HEK293 (cell line): Measurements from ENCODE around the genes MEGF6, TP73 and RPL22.

- PRO-cap, result no peak
- RRBS, 2 experiments, result 79 to 87% methylated on average over 6 of the region's 25 CpGs
Measured at GRCh38 chr1:3480216-3480744, 25.8 kb downstream of the ARHGEF16 start.

DNA sequence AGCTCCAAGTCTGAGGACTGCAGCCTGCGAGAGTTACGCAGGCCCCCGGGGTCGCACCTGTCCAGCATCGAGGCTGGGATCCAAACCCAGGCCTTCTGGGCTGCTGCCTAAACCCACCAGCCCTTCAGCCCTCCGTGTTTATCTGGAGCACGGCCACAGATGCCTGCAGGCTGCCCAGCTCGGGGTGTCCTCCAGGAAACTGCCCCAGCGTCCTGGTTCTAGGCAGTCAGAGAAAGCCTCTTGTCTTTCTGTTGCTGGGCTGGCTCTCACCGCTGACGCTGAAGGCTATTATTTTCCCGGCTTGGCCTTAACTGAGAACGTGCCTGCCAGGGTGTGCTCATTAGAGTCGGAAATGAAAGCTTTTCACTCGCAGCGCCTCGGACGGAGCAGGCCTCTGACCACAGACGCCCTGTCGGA, 71.4 kb downstream of the MEGF6 start:
- PRO-cap, result no peak
- RRBS, 2 experiments, result 84 to 96% methylated on average over 3 of the region's 20 CpGs

DNA sequence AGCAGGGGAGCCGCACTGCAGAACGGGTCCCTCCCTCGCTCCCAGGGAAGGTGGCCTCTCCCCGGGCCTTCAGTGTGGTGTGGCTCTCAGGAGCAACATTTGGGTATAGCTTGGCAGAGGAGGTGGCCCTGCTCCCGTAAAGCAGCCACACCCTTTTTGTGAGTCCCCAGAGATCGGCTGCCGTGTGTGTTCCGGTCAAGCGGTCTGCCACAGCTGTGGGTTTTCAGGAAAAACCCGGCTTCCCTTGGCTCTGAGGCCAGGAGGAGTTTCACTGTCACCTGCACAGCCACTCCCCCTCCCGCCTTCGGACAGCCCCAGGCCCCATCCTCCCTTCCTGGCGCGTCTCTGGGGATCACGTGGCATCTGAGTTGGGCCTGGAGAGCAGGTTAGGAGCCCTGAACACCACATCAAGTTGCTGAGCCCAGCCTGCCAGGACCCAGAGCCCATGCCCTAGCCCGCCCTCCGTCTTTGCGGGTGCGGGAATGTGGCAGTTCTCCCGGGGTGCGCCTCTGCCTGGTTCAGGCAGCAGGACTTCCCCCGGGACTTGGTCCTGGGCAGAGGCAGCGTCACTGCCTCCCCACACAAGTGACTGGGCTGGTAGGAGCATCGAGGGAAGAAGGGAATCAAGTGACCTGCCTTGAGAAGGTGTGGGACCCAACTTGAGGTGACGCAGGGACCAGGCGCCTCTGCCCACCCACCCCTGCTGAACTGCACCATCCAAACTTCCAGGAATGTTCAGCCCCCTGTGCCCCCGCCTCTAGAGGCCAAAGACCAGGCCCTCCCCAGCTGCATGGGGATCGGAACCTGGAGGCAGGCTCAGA, 63.8 kb downstream of the MEGF6 start:
- PRO-cap, result no peak
- RRBS, 2 experiments, result 70 to 80% methylated on average over 5 to 7 of the region's 28 CpGs

DNA sequence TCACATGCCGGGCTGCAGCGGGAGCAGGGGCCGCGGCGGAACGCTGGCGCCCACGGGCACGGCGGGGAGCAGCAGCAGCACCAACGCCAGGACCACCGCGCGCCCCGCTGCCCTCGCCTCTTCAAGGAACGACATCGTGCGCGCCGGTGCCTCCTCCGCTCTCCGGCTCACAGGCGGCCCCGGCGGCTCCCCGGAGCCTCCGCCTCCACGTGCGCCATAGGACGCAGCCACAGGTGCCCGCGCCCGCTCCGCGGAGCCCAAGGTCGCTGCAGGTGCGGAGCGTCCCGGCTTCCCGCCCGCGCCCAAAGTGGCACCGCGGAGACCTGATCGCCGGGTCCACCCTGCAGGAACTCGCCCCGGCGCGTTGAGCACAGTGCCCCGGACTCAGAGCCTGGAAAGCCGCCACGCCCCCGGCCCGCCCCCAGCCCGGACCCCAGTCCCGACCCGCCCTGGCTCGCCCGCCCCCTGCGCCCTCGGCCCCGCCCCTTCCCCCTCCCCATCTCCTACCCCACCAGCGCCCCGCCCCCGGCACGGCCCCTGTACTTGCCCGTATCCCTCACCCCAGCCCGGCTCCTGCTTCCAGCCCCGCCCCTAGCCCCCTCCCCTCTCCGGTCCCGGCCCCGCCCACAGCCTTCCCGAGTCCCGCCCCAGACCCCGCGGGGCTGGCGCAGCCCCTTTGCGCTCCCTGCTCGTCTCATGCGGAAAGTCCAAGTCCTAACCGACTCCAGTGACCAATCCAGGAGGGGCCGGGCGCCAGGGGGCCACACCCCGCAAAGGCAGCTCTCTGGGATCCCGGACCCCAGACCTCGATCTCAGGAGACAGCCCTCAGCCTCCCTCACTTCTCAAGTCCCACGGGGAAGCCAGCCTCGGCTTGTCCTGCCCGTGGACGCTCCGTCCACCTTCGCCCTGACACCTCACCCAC, at the start of gene MEGF6:
MEGF6 (minus strand) TSS at position 375 of the 923 bp plus-strand sequence.
- PRO-cap, result bidirectional peak, plus-strand start at position 692 of the sequence, minus-strand start at position 384 of the sequence
- RRBS, 2 experiments, result 4 to 5% methylated on average over 31 to 32 of the region's 94 CpGs

DNA sequence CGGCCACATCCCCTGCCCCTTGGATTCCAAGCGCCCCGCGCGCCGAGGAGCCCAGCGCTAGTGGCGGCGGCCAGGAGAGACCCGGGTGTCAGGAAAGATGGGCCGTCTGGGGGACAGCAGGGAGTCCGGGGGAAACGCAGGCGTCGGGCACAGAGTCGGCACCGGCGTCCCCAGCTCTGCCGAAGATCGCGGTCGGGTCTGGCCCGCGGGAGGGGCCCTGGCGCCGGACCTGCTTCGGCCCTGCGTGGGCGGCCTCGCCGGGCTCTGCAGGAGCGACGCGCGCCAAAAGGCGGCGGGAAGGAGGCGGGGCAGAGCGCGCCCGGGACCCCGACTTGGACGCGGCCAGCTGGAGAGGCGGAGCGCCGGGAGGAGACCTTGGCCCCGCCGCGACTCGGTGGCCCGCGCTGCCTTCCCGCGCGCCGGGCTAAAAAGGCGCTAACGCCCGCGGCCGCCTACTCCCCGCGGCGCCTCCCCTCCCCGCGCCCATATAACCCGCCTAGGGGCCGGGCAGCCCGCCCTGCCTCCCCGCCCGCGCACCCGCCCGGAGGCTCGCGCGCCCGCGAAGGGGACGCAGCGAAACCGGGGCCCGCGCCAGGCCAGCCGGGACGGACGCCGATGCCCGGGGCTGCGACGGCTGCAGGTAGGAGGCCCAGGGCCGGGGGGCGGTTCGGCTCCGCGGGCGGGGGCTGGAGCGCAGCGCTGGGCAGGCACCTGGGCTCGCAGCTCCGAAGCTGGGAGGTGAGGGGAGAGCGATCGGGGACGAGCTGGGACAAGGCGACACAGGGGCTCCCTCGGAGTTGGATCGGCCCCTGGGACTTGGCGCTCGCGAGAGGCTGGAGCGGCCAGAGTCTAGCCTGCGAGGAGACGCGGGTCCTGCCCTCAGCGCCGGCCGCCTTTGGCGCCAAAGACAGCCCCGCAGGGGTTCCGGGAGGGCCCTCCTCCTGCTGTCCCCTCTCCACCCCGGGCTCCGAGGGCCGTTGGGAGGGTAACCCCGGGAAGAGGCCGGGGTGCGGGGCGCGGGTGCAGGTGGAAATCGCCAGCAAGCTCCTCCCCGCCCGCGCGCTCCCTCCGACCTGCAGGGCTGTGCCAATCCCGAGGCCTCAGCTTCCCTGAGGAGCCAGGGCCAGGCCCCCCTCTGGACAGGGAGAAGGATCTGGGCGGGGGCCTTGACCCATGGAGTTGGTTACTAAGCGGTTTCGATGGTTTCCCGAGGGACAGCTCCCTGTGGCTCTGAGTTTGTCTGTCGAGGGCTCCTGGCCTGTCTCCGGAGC, at the start of gene TP73:
TP73 (plus strand) TSS at position 515 of the 1,271 bp plus-strand sequence.
- PRO-cap, result bidirectional peak, plus-strand start at position 311 of the sequence, minus-strand start at position 431 of the sequence
- RRBS, 2 experiments, result 2 to 4% methylated on average over 72 of the region's 142 CpGs

DNA sequence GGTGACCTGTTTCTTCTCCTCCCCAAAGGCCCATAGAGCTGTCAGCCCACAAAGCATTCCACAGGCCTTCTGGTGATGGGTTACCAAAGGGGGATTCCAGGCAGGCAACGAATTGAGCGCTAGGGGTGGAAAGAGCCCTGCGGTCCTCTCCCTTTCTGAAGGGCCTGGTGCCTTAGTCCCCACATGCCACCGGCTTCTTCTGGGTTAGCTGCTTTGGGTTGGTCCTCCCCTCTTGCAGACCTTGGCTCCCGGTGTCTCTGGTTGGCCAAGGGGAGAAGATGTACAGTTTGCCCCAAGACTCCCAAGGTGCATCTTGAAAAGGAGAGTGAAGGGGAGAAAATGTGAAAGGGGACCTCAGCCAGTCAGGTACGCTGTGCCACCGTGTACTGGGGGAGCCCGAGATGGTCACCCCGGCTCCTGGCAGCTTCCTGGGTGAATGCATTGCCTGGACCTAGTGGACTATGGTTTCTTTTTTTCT, 627 bp downstream of the CCDC27 start:
- PRO-cap, result no peak
- RRBS, 2 experiments, result 93 to 95% methylated on average over 2 of the region's 9 CpGs

GRCh38 chr1:3778790-3779766, 6.5 kb downstream of the SMIM1 start:
- PRO-cap, result no peak
- RRBS, 2 experiments, result 52 to 81% methylated on average over 1 of the region's 27 CpGs

DNA sequence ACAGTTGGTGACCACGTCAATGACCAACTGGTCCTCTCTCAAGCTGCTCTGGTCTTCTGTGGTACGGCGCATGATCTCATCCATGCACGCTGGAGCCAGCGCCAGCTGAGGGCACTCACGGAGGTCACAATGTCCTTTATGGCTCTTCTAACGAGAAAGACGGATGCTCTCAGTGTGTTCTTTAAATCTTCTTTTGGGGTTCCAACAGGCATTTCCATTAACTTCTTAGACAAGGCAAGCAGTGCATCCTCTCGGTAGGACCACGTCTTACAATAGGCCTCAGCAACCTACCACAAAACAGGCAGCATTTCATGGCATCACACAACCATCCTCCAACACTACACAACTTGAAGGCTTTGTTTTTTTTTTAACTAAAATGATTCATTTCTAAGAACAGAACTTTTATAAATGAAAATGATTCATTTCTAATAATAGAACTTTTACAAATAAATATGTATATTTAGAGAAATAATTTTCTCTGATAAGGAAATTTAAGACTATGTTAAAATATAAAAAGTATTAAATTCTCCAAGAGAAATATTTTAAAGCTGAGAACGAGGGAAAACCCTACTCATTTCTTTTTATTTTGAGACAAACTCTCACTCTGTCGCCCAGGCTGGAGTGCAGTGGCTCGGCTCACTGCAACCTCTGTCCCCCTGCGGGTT, 22.1 kb downstream of the CEP104 start:
- PRO-cap, result no peak
- RRBS, 2 experiments, result no CpG with 5 or more reads among the region's 14 CpGs

DNA sequence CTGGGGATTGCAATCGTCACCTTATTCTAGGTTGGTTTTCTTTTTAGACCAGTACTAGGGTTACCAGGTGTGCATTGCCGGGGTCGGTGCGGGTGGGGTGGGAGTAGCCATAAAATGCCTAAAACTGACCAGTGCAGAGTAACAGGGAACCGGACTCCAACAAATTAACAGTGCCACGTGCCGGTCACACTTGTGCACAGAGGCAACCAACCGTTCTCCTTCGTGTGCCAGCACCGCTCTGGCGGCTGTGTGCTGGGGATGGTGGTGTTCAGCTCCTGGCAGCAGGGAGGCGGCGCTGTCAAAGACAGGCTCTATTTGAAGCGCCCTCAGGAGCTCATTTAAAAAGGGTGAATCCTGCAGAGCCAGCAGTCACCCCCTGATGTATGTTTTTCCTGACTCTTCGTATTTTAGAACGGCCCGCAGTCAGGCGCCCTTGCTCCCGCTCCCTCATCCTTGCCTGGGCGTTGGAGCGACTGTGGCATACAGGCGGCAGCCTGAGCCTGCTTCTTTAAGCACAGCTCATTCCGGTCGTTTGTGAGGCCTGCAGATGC, 912 bp downstream of the DFFB start:
- PRO-cap, result unidirectional peak, minus-strand start at position 240 of the sequence
- RRBS, 2 experiments, result 64 to 82% methylated on average over 6 of the region's 24 CpGs

GRCh38 chr1:3890443-3890854, 9.6 kb downstream of the C1orf174 start:
- PRO-cap, result no peak
- RRBS, 2 experiments, result no CpG with 5 or more reads among the region's 14 CpGs

DNA sequence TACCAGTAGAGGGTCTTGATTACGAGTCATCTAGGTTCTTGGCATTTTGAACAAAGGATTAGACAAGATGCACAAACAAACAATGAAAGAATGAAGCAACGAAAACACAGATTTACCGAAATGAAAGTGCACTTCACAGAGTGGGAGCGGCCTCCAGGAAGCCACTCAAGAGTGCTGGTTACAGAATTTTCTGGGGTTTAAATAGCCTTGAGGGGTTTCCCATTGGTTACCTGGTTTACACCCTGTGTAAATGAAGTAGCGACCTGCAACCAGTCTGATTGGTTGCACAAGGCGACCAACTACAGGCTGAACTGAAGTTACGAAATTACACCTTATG, 22.0 kb upstream of the C1orf174 start:
- PRO-cap, result no peak
- RRBS, 2 experiments, result no CpG with 5 or more reads among the region's 7 CpGs

DNA sequence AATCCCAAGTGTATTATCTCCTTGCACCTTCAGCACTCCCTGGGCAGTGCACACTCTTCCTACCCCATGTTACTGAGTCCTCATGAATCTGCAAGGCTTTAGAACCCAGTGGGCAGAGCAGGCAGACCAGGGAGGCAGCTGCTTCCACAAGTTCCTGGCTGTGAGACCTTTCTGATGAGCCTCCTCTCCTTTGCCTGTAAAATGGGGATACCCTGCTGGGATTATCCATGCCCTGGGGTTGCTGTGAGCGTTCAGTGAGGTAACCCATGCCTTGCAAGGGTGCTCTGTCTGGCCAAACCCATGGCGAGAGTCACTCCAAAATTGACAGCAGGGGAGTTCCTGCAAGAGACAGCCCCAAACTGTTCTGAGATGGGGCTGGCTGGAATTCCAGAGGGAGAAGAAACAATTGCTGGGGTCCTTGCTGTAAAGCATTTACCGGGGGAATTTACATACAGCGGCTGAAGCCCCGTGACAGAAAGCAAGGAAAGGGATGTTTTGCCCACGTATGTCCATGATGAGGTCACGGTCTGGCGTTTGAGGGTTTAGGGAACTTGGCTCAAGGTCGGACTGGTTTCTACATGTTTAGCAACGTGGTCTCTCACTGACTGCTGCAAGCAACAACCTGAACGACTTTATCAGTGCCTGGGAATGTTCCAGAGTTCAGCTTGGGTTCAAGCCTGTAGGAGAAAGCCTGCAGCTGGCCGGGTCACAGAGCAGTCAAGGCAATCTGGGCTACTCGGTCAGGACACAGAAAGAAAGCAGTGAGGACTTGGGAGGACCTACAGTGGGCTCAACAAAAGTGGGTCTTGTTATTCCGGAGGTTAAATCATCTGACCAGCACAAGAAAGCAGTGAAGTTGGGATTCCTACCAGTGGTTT, 323.1 kb downstream of the AJAP1 start:
- PRO-cap, result no peak
- RRBS, 2 experiments, result 11% methylated on average over 1 of the region's 14 CpGs; no CpG with 5 or more reads in 1 of the 2 experiments

- PRO-cap, result no peak
- RRBS, 2 experiments, result 76% methylated on average over 5 of the region's 38 CpGs; no CpG with 5 or more reads in 1 of the 2 experiments
Measured at GRCh38 chr1:5874570-5875260, 117.5 kb downstream of the NPHP4 start.

DNA sequence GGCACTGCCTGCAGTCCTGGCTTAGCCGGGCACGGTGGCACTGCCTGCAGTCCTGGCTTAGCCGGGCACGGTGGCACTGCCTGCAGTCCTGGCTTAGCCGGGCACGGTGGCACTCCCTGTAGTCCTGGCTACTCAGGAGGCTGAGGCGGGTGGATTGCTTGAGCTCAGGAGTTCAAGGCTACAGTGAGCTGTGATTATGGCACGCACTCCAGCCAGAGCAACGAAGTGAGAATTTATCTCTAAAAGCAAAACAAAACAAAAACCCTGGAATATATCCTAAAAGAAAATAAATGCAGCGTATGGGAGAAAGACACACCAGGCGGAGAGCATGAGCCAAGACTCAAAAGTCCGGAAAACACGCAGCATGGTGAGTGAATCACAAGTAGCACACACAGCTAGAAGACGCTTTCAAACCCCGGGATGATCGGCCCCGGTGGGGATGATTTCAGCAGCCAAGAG, 69.4 kb downstream of the NPHP4 start:
- PRO-cap, result no peak
- RRBS, 2 experiments, result 93 to 95% methylated on average over 4 of the region's 17 CpGs

- PRO-cap, result no peak
- RRBS, 2 experiments, result no CpG with 5 or more reads among the region's 14 CpGs
Measured at GRCh38 chr1:5994736-5995105, 2.5 kb upstream of the NPHP4 start.

GRCh38 chr1:6014095-6014958, 22.1 kb upstream of the NPHP4 start:
- PRO-cap, result no peak
- RRBS, 2 experiments, result no CpG with 5 or more reads among the region's 21 CpGs

DNA sequence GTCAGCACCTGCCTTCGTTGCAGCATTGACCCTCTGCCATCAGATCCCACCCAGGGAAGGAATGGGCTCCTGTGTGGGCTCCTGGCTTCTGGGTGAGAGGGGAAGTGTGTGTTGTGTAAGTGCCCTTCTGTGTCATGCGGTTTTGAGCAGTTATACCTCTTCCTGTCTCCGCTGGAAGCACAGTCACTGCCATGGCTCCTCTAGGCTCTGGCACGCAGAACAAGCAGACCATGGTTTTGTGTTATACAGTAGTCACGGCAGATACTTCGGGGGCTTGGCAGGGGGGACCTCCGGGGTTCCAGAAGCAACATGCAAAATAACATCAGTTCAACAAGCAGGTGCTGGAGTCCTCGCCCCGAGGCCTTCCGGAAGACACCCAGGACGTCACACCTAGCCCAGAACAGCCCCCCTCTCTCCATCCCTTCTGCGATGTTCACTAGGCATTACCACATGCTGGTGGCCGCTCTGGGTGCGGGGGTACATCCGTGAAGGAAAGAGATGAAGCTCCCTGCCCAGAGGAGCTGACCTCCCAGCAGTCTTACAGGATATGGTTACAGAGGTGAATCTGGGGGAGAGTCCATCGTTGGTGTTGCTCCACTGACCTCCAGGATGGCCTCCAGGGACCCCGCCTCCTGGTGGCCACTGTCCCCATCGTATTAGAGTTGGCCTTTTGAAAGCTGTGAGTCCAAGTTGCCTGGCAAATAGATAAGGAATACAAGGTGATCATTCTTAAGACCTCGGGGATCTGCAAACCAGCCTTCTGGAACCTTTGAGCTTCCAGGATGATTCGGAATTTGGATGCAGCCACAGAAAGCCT, 17.3 kb upstream of the KCNAB2 start:
- PRO-cap, result no peak
- RRBS, 2 experiments, result 86 to 89% methylated on average over 4 of the region's 20 CpGs

DNA sequence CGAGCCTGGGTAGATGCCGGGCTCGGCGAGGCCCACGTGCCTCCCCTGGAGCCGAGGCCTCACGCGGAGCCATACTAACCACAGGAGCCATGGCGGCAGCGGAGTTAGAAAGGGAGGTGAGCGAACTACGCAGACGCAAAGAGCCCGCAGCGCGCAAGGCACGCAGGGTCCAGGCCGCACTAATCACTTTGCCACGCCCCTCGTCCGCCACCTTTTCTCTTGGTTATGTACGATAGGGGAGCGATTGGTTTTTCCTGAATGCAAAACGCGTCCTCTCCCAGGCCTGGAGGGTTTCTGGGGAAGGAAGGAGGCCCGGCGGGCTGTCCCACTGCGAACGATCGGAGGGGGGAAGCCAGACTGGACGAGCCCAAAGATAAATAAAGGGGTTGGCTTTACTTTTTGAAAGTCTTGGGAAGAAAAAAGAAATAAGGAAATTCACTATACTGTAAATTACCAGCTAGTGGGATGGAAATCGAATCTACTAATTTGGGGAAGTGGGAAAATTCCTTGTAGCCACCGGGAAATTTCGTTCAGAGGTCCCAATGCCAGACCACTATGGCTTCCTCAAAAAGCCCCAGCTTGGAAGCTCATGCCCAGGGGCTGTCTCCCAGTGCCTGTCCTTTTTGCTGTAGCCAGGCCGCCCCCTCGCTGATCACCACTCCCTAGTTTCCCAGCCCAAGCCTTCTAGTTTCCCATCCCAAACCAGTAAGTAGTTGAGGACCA, at the start of gene RPL22:
RPL22 (minus strand) TSS at position 113 of the 723 bp plus-strand sequence.
- PRO-cap, result bidirectional peak, plus-strand start at position 331 of the sequence, minus-strand start at position 112 of the sequence
- RRBS, 2 experiments, result 2 to 4% methylated on average over 2 of the region's 36 CpGs

DNA sequence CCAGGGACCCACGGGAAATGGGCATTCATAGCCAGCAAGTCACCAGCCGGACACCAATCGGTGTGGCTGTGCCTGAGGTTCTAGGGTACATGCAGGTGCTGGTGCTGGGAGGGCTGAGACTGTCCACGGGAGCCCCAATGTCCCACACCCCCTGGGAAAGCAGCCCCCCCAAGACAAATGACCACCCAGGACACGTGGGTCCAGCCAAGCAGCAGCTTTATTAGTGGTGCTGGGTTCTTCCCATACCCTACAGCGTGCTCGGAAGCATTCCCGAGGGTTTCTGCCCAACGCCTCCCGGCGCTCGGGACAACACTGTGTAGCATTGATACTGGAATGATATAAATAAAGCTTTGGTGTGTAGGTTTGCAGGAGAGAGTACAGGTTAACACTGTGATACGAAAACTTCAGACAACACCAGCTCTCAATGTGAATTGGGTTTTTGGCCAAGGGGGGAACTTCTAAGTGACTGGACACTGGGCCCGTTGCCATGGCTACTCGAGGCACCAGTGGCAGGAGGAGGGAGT, 3.2 kb upstream of the GPR153 start:
- PRO-cap, result no peak
- RRBS, 2 experiments, result no CpG with 5 or more reads among the region's 15 CpGs

GRCh38 chr1:6484785-6485211, 6.7 kb downstream of the PLEKHG5 start:
- PRO-cap, result no peak
- RRBS, 2 experiments, result 66 to 76% methylated on average over 6 of the region's 16 CpGs